M059J (cell line): ENCODE data around the genes AKAP3 and KCNA6.

DNA sequence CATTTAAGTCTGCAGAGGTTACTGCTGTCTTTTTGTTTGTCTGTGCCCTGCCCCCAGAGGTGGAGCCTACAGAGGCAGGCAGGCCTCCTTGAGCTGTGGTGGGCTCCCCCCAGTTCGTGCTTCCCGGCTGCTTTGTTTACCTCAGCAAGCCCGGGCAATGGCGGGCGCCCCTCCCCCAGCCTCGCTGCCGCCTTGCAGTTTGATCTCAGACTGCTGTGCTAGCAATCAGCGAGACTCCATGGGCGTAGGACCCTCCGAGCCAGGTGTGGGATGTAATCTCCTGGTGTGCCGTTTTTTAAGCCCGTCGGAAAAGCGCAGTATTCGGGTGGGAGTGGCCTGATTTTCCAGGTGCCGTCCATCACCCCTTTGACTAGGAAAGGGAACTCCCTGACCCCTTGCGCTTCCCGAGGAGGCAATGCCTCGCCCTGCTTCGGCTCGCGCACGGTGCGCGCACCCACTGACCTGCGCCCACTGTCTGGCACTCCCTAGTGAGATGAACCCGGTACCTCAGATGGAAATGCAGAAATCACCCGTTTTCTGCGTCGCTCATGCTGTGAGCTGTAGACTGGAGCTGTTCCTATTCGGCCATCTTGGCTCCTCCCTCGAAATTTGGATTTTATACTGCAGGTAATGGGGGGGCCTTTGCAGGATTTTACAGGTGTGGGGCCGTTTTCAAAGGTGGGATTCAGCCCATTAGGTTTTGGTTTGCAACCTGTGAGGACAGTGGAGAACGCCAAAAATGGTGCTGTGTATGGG lies 93.2 kb upstream of the PRMT8 start:
- RAMPAGE, long total RNA = no peak

GRCh38 chr12:3431994-3432757 lies 58.8 kb upstream of the PRMT8 start:
- RAMPAGE, long total RNA = no peak

DNA sequence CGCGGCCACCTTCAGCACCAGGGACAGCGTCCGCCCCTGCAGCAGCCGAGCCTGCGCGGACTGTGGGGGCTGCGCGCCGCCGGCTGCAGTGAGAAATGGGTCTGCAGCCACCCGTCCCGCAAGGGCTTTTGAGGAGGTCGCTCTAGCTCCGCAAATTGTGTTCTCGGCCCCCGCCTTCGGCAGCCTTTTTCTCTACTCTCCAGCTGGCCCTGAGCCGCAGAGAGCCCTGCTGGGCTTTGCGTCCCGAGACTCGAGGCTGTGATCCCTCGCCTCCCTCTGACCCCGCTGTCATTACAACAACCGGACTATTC lies 1.3 kb downstream of the PRMT8 start:
- RAMPAGE, long total RNA = no peak

GRCh38 chr12:3533543-3534069 lies 42.6 kb downstream of the PRMT8 start:
- RAMPAGE, long total RNA = no peak

- RAMPAGE, long total RNA = no peak
Measured at GRCh38 chr12:3678944-3679484, 73.9 kb downstream of the CRACR2A start.

GRCh38 chr12:3816071-3816668 lies 57.0 kb downstream of the PARP11 start:
- RAMPAGE, long total RNA = no peak

DNA sequence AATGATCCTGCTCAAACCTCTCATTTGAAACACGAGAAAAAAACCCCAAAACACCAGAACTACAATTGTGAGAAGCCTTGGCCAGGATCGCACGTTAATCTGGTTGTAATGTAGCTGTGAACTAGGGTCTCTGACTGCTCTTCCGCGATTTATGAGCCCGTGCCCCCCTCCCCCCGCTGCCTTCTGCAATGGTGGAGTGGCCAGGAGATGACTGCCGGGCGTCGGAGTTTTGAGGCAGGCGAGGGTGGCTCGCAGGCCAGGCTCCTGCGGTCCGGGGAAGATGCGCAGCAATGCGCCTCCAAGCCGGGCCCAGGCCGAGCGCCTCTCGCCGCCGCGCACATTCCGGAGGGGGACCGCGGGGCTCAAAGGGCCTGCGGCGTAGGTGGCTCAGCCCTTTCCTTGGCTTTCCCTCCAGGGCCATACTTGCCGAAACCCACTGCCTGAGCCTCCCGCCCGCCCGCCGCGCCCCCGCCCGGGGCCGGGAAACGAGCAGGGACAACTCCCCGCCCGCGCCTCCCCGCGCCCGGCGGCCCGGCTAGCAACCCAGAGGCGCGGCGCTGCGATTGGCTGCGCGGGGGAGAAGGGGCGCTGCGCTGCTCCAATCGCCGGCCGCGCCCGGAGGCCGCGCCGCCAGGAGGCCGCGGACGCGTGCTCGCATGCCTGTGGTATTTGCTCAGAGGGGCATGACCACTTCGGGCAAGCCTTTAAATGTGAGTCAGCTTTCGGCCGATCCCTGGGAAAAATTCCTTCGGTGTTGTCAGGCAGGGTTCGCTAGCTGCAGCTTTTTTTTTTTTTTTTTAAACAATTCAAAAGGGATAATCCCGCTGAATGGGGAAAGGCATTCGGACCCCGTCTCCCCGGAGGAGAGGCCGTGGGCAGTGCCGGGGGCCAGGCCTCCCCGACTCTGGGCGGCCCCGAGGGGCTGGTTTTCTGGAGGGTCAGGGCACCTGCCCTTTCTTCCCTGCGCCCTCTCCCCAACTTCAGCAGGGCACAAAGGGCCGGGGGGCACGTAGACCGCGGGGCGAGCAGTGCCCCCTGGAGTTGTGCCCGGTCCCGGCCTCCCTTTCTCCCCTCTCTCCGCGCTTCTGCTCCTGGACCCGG lies 158.0 kb upstream of the PARP11 start:
- RAMPAGE, long total RNA = no peak

DNA sequence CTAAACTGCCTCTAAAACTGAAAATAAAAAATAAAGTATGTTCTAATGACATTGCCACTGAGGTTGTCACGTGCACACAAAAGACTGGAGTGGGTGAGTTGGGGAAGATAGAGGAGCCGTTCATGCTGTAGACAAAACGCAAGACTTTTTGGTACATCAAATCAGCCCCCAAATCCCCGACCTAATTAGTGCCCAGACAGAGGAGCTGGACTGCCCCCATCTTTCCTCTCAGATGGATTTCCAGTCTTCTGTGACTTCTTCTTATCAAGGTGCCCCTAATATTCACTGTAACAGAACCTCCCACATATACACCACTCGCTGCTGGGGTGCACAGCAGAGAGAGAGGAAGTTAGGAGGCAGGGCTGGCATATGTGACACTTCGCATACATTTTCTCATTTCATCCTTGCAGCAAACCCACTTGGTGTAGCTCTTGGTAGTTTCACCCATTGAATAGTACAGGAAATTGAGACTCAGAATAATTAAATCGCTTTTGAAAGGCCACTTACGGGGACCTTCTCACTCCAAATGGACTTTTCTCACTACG lies 56.6 kb upstream of the CCND2 start:
- RAMPAGE, long total RNA = no peak

GRCh38 chr12:4270149-4270776 lies 3.3 kb upstream of the CCND2 start:
- RAMPAGE, long total RNA = no peak

- RAMPAGE, long total RNA = no peak
Measured at GRCh38 chr12:4276790-4277895, 3.6 kb downstream of the CCND2 start.

GRCh38 chr12:4300188-4300724 lies 20.8 kb upstream of the TIGAR start:
- RAMPAGE, long total RNA = no peak

DNA sequence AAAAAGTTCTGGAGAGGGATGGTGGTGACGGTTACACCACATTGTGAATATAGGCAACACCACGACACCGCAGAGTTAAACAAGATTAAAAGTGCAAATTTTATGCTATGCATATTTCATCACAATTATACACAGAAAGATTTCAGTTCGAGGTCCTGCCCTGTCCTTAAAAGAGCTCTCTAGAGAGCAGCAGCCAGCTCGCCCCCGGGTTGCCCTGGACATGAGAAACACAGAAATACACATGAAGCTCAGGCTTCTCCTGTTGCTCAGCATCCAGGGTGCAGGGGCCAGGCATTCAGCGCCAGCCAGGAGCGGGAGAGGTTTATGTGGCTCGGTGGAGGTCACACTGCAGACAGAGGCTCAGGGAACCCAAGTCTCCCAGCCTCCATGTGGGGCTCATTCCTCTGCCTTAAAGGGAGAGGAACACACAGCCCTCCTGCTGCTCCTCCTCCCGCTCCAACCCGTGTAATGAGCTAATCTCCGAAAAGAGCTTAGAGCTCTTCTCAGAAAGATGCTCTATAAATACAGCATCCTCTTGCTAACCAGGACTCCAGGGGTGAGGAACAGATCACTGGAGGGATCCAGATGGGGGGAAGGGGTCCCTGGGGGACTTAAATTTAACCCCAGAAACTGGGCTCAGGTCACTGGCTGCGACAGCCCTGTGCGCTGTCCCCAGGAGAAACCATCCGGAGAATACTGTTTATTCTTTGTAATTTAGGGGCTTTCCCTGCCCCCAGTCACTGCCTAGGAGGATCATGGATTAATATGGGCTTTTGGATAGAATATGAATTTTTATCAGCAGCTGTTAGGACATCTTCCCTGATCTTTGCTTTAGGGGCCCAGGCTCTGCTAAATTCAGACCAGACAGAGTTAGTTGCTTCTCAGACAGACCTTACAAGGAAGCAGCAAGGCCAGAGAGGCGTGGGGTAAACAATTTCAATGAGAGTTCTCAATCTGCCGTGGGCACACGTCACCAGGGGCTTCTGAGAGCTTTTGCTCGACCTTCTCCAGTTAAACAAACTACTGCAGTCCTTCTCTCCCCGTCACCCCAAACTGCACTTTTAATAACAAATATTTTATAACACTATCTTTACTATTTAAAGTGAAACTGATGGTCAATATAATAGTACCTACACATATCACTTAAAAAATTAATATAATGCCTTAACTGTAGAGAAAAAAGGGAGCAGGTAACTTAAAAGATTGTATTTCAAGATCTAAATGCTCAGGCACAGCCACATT lies 28.0 kb downstream of the FGF6 start:
- RAMPAGE, long total RNA = no peak

DNA sequence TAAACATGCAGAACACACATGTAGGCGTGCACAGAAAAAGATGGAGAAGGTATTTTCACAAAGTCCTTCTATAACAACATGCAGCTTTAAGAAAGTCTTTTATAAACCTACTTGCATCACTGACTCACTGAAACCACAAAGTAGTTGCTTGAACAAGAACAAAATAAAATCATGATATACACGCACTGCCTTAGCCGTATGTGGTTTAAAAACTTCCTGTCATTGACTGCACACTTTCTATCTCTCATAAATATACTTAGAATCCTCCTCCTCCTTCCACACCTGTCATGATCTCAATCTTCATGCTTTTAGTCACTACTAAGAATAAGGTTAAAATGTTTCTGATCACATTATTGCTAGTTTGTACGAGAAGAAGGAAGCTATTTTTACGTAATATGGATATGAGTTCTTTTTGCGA lies 31.4 kb downstream of the C12orf4 start:
- RAMPAGE, long total RNA = no peak

DNA sequence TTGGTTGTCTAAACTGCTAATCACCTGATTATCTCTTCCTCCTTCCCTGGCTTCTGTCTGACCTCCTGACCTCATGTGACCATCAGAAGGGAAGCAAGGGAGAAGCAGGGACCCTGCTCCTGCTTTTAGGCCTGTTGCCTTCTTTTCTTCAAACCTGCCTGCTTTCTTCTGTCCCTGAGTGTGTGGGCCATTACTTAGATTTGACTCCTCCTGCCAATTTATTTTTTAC lies 5.6 kb downstream of the DYRK4 start:
- RAMPAGE, long total RNA = no peak

DNA sequence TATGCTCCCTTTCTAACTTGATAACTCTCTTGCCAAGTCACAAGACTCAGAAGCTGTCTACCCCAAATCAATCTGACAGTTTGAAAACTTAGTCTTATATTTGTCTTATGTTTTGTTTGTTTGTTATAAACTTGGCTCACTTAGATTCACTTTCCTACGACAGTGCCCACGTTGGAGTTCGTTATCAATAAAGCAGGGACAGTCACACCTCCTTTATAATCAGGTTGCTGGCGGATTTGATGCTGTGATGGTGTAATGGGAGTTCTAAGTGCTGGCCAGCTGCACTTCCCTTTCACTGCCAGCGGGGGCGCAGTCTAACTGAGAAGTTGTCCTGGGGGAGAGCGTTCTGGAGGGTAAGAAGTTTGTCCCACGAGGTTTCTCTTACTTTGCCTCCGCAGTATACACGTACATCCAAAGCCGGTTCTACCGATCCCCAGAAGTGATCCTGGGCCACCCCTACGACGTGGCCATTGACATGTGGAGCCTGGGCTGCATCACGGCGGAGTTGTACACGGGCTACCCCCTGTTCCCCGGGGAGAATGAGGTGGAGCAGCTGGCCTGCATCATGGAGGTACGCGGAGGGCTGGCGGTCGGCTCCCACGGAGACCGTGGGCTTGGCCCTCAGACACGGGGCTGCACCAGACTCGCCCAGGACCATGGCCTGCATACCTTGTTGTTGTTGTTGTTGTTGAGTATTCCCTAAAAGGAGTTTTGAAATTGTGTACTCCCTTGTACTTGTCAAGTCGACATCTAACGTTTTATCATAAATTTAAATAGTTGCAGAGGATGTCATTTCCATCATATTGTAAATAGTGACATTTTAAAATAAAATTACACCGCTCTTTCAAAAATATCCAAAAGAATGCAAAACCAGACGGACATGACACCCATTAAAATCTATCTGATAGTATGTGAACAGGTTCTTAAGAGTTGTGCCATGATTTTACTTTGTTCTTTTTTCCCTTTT lies 42.8 kb downstream of the DYRK4 start:
- RAMPAGE, long total RNA = start-site peak on the plus strand centred at position 437 of the sequence, 35 bp wide, 27 and 25 reads in 2 replicates

DNA sequence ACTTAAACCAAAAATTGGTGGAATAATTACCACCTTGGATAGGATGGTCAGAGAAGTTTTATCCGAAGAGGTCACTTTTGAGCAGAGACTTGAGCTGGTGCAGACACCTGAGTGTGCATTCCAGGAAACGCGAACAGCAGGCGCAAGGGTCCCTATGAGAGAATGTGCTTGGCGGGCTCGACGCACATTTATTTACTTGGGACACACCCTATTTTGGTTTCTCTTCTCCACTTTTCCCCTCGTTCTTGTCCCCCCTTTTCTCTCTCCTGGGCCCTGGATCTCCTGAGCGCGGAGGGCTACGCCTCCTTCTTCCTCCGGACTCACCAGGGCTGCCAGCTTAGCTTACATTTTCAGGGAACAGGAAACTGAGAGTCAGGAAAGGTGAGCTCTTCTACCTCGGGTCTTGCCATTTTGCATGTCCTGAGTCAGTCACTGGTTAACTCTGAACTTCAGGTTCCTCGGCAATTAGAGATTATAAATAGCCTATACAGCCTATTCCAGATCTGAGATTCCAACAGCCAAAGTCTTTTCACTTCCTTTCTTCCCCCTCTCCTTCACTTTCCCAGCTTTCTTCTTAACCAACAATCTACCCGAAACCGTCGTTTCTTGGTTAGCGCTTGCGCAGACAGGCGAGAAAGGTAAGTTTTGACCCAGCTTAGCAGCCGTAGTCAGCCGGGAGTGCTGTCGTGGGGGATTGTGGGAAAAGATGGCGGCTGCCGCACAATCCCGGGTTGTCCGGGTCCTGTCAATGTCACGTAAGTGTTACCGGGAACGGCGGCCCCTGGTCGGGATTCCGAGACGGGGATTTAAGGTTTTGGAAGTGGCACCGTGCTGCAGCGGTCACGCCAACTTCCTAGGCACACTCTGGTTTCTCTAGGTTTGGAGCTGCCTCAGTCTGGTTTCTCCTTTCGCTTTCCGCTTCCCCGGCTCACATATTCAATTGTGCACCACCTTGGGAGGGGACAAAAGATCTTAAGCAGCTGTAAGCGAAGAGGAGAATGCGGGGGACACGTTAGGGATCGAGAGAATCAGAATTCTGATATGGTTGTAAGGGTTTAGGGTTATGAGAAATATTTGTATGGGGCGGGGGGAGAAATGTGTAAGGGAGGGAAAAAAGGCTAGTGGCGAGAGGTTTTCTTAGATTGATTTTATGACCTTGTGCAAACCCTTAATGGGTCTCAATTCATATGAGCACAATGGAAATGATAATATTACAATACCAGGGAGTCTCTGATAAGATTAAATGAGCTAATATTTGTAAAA lies at the start of gene AKAP3:
Gene AKAP3, minus strand, starts transcription at position 631 of the 1,263 bp plus-strand sequence.
- RAMPAGE, long total RNA = start-site peak on the plus strand centred at position 690 of the sequence, 19 bp wide, 535 and 118 reads in 2 replicates

DNA sequence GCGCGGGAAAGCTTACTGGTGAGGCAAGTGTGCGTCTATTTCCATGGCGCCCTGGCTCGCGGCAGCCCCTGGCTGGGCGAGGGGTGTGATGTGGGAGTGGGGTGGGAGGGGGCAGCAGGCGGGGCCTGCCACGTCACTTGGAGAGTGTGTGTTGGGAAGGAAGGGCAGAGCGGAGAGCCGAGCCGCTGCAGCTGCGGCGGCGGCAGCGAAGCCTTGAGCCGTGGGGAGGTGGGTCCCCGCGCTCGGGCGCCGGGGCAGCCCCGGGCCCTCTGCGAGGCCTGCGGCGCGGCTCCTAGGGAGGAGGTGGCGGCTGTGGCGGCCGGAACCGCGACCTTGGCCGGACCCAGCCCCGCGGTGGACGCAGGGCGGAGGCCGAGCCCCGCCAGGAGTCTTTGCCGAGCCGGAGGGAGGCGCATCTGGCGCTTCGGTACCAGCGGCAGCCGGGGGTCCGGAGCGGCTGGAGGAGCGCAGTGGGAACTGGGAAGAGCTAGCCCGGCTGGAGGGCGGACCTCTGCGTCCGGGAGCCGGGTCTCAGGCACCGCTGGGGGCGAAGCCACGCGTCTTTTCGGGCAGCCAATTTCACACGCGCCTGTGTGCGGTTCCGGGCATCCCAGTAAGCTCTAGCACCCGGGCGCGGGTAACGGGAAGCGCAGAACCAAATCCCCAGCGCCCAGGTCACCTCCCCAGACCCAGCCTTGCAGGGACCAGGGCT lies at the start of gene KCNA6:
Gene KCNA6, plus strand, starts transcription at position 167 of the 712 bp plus-strand sequence.
- RAMPAGE, long total RNA = no peak

DNA sequence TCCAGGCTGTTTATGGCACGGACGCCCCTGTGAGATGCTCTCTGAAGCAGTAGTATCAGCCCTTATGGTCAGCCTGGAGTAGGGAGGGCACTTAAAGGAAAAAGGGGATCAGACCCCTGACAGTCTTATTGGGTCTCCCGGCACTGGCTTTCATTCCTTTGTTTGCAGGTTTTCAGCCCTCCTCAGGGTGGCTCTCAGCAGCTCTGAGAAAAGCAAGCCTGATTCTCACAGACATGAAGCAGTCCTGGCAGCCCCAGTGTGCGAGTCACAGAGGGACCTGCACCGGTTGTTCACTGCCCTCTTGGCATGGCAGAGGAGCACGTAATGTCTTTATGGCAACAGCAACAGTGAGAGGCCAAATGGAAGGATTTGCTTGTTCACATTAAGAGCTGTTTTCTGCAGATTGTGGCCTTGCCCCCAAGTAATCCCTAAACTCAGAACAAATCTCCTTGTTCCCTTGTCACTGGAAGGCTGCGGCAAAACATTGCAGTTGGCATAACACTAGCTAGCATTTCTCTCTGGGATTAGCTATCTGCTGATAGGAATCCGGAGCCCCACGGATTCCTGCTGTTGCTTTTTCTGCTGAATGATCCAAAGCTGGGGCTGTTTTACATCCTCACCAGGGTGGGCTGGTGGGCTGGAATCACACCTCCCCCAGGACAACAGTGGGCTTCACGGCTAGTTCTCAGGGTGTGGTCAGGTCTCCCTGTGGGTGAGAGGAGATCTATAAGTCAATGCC lies 3.5 kb downstream of the KCNA5 start:
- RAMPAGE, long total RNA = no peak

- RAMPAGE, long total RNA = no peak
Measured at GRCh38 chr12:5114349-5114736, 70.7 kb downstream of the KCNA5 start.

DNA sequence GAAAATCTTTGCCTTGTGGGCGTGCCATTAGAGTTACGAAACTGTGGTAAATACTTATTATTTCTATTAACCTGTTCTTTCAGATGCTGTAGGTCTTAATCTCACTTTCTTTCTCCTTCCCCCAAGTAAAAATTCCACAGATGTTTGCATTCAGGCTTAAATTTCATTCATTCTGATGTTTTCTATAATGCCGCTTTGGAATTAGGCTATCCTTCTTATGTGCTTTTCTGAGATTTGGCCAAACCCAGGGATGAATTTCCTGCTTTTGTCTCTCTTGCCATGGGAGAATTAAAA lies 71.0 kb downstream of the KCNA5 start:
- RAMPAGE, long total RNA = no peak